ENCODE measurements around a stretch of chr22.

DNA sequence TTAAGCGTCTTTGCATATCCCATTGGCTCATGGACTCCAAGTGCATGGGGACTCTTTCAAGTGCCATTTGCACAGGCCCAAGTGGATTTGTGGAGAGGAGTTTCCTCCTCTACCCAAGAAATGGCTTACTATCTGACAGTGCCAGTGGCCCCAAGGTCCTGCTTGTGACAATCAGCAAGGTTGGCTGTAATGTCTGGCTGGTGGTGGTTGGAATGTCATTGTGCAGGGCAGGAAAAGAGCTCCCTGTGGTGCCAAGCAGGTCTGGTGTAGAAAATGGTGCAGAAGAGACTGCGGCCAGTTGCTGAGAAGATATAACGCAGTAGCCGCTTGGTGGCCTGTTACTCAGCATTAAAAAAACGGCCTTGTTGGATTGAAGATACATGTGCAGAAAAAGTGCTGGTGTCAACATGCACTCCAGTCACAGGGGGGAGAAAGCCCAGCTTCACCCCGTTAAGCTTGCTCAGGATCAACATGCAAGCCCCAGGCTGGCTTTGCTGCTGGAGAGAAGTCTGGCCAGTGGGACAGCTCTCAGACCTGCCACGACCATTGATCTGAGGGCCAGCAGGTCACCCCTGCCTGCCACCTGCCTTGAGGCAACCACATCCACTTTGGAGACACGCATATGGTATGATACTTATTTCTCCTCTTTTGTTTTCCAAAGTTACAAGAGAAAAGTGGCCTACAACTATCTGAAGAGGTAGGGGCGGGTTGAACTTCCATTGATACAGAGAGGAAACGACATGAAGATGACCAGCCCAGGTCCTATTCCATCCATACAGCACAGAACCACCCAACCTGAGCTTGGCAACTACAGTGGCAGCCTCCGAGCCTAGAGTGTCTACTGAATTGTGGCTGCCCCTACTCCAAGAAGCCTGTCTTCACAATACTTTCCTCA is 4.4 kb downstream of the TOMM22 start:
- PRO-cap, 6 experiments = no peak in any of the 6 experiments
- RAMPAGE, long total RNA, 2 experiments = no peak in any of the 2 experiments
- RRBS = no CpG with 5 or more reads among the region's 11 CpGs

- PRO-cap, 6 experiments = no peak in any of the 6 experiments
- RAMPAGE, long total RNA, 2 experiments = no peak in any of the 2 experiments
- RRBS = no CpG with 5 or more reads among the region's 7 CpGs
Measured at GRCh38 chr22:38712937-38713555, 7.3 kb downstream of the GTPBP1 start.

DNA sequence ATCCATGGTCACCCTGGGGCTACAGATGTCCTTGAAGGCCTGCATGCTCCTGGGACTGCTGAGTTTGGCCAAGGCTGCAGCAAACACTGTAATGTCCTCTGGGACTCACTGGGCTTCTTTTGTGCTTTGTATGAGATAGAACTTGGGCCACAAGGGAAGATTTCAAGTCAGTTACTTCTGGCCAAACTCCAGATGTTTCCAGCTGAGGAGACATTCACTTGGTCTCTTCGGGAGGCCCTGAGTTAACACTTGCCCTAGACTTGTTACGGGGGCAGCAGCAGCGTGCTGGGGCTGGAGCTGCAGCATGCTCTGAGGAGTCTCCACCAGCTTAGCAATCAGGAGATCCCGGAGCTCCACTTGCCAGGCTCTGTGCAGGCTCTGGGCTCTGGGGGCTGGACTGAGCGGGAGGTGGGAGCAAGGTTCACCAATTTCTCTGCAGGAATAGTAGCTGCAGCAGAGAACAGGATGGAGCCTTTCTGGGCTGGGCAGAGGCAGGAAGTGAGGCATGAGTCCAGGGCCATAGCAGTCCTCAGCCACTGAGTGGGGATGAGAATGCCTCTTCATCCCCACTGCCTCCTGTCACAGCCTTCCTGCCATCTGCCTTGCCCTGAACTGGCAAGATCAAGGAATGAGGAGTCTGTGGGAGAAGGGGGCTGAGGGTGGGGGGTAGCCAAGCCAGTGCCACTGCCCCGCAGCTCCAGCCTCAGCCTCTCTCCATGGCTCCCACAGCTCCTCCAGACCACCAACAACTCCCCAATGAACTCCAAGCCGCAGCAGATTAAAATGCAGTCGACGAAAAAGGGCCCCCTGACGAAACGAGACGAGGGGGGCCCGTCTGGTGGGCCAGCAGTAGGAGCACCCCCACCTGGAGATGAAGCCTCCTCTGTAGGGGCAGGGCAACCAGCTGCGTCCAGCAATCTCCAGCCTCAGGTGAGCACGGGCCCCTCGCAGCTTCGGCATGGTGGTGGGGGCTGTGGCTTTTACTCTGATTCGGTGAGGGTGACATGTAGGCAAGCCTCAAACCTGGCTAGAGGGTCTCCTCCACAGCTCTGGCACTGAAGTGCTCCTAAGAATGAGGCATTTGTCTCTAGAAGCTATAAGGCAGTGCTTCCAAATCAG is 23.3 kb downstream of the GTPBP1 start:
- PRO-cap, 6 experiments = no peak in any of the 6 experiments
- RAMPAGE, long total RNA, 2 experiments = no peak in any of the 2 experiments
- RRBS = no CpG with 5 or more reads among the region's 18 CpGs

DNA sequence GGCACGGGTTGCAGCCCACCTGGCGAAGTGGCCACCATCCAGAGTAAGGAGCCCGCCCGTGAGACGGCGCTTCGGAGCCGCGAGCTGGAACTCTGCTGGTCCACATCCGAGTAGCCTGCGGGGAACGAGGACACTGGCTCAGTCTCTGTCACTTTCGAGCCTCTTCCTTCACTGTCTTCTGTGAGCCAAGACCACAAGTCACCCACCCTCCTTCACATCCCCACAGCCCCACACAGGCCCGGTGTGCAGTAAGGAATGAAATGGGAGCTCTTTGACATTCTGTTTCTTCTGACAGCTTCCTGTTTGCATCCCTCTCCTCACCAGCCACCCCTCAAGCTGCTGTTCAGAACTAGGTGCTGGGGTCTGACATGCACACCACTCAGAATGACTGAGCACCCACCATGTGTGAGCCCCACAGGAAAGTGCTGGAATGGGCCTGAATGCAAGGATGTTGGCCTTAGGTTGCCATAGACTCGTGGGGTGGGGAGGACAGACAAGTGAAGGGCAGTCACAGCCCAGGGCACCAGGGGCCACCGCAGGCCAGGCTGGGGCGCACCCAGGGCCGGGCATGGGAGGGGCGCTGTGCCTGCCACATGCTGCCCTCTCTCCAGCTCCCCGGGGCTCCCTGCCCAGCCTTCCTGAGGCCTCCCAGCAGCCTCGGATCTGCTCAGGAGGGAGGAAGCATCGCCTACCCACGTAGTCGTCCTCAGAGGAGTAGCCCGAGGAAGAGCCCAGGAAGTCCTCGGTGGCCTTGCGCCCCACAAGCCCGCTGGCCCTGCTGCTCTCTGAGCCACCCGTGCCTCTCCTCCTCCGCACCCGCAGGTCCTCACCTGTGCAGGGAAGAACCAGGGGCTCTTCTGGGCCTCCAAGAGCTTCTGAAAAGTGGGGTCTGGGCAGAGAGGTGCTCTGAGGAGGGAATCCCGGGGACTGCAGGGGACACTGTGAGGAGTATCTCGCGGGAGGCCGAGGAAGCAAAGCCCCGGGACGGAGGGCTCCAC is 5.3 kb downstream of the SUN2 start:
- PRO-cap, 6 experiments = no peak in any of the 6 experiments
- RAMPAGE, long total RNA, 2 experiments = no peak in any of the 2 experiments
- RRBS = 76% methylated on average over 8 of the region's 37 CpGs

DNA sequence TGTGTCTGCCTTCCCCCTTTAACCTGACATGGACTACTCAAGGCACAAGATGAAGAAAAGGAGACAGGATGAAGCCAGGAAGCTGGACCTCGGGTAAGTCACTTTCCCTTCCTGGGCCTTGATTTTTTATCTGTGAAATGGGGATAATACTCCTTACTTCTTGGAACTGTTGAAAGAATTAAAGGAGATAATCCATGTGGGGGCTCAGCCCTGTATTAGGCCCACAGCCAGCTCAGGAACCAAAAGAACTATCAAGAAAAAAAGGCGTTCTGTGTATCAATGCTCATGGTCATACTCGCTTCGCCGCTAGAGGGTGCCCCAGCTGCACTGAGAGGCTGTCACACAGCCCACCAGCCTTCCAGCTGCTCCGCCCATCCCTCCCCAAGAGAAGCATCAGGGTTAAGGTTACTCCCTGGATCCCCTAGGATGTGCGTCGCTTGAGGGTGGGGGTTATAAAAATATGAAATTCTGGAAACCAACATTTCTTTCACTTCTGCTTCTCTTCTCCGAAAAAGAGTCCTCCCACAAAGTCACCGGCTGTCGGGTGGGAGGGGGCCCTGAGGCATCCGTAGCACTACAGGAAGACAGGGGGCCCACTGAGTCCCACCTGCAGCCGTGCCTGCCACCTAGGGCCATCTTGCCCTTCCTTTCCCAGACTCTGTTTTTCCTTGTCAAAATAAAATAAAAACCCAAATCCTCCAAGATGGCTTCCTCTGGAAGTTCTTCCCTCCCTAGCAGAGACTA is 1.7 kb downstream of the CBX6 start:
- PRO-cap, 6 experiments = no peak in any of the 6 experiments
- RAMPAGE, long total RNA, 2 experiments = no peak in any of the 2 experiments
- RRBS = no CpG with 5 or more reads among the region's 13 CpGs

DNA sequence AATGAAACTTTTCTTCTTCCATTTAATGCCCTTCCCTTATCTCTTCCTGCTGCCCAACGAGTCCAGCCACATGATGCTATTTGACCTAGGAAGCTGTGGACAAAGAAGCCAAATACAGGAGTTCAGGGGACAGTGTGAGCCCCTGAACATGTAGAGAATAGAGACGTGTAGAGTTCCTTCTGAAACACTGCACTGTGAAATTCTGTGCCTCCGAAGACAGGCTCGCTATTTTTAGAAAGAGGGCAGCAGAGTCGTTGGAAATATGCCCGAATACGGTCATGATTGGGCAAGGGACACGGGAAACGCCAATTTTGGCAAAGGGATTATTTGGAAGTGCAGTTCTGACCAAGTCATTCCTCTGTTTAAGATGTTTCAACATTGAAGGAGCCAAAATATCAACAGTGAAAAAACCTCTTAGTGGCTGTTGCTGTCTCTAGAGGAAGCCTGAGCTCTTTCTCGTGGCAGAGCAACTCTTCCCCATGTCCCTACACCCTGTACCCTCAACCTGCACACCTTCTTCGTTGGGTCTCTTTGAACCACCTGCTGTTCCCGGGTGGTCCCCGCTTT is 9.4 kb upstream of the CBX6 start:
- PRO-cap, 6 experiments = peak in 5 of 6 experiments; most common plus-strand start position 237 of the sequence (in 1); most common minus-strand start position 189 of the sequence (in 2)
- RAMPAGE, long total RNA, 2 experiments = no peak in any of the 2 experiments
- RRBS = no CpG with 5 or more reads among the region's 13 CpGs

DNA sequence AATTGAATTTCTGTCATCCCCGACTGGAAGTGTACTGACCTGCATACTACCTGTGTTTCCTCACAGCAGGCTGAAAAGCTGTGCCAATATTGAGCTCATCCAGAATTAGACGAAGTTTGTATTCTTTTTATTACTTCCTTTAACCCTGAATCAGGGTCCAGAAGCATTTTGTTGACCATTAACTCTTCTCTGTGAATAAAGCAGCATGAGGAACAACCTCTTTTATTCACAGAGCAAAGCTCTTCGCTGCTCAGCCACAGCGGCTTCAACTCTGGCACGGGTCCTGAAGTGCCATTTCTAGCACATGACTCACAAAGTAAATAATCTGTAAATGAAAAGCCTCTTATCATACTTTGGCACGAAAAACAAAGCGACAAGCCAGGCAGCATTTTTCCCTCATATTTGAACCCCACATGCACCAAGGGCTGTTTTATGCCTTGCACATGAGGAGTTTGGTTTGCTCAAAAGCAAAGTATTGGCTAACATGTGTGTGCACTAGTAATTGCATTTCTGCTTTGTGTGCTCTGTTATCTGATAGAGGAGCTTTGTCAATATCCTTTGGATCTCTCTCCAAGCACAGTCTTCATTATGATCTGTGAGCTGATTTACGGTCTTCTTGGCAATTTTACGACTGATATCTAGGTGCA is 33.0 kb upstream of the APOBEC3A start:
- PRO-cap, 6 experiments = no peak in any of the 6 experiments
- RAMPAGE, long total RNA, 2 experiments = no peak in any of the 2 experiments
- RRBS = no CpG with 5 or more reads among the region's 9 CpGs

DNA sequence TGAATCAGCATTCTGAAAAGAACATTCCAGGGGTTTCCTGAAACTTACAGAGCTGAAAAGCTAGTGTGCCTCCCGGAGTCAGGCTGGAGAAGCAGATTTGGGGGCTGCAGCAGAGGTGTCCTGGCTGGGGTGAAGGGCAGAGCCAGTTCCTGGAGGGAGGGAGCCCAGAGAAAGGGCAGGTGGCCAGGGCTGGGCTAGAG is 21.2 kb upstream of the APOBEC3A start:
- PRO-cap, 6 experiments = peak in 6 of 6 experiments; most common minus-strand start position 117 of the sequence (in 6)
- RAMPAGE, long total RNA, 2 experiments = no peak in any of the 2 experiments
- RRBS = no CpG with 5 or more reads among the region's 1 CpG

GRCh38 chr22:38946978-38947709 is 10.3 kb upstream of the APOBEC3A start:
- PRO-cap, 6 experiments = no peak in any of the 6 experiments
- RAMPAGE, long total RNA, 2 experiments = no peak in any of the 2 experiments
- RRBS = no CpG with 5 or more reads among the region's 17 CpGs

- PRO-cap, 6 experiments = no peak in any of the 6 experiments
- RAMPAGE, long total RNA, 2 experiments = no peak in any of the 2 experiments
- RRBS = 39% methylated on average over 7 of the region's 10 CpGs
Measured at GRCh38 chr22:38963908-38964497, 6.6 kb downstream of the APOBEC3A start.

DNA sequence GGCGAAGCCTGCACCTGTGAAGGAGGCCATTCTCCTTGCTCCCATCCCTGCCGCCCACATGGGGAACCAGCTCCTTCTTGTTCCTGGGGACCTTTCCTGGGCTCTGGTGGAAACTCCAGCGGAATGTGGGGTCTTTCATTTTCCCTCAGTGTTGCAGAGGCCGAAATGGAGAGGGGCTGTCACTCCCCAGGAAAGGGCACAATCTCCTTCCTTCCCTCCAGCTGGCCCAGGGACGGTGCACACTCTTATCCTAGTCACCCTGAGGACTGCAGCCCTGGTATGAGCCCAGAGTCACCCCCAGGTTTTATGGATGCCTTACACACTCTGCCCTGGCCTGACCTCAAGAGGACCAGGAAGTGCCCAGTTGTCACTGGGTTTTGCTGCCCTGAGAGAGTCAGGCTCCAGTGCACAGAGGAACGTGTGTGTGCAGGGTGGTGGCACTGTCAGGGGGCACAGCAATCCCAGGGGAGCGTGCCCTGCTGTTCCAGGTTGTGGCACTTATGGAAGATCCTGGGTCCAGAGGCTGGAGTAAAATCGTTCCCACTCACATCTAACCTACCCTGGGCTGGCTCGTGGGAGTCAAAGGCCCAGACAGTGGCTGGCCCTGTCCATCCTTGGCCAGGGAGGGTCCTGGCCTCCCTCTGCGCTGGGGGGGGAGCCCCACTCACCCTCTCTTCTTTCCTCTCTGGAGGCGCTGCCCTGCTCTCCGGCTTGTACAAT is 7.5 kb downstream of the APOBEC3A start:
- PRO-cap, 6 experiments = no peak in any of the 6 experiments
- RAMPAGE, long total RNA, 2 experiments = no peak in any of the 2 experiments
- RRBS = no CpG with 5 or more reads among the region's 12 CpGs

DNA sequence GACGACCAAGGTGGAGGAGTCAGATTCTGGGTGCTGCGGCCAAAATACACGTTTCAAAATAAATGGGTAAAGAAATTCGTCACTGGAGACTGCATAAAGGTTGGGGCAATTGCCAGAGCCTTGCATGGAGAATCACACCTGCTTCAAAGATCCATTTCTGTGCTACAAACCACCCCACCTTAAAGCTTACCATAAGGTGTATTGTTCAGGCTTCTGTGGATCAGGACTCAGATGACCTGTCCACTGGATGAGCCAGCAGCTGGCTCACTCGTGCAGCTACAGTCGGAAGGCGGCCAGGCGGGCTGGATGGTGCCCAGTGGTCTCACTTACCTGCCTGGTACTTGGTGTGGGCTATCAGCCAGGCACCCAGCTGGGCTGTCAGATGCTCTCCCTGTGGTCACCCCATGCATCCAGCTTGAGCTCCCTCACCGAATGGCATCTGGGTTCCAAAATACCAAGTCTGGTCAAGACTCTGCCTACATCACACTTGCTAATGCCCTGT is 11.0 kb upstream of the APOBEC3B start:
- PRO-cap, 6 experiments = peak in 1 of 6 experiments; most common plus-strand start position 281 of the sequence (in 1)
- RAMPAGE, long total RNA, 2 experiments = no peak in any of the 2 experiments
- RRBS = no CpG with 5 or more reads among the region's 9 CpGs

GRCh38 chr22:39066653-39067504 is 10.2 kb upstream of the APOBEC3G start:
- PRO-cap, 6 experiments = no peak in any of the 6 experiments
- RAMPAGE, long total RNA, 2 experiments = no peak in any of the 2 experiments
- RRBS = no CpG with 5 or more reads among the region's 13 CpGs

DNA sequence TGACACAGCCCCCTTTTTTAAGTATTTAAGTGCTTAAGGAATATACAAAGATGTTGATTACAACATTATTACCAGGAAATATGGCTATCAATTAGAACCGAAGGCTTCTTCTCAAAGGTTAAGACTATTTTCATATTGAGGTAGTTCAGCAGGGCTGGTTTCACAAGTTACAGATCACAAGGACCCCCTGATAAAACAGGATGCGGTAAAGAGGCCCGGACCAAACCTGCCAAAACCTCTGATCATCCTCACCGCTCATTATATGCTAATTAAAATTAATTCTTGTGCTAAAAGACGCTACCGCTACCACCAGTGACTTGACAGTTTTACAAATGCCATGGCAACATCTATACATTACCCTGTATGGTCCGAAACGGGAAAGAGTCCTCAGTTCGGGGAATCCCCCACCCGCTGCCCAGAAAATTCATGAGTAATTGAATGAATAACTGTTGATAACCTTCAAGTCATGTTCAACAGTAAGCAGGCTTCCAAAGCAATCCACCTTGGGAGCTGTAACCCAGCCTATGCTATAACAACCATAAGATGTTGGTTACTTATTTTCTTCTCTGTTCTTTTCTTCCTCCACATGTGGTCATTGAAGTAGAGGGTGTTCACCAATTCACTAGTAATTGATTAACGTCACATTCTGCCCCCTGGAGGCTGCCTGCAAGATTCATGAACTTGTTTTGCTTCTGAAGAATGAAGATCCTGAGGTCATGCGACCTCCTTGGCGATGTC is 20.6 kb downstream of the APOBEC3H start:
- PRO-cap, 6 experiments = no peak in any of the 6 experiments
- RAMPAGE, long total RNA, 2 experiments = no peak in any of the 2 experiments
- RRBS = no CpG with 5 or more reads among the region's 13 CpGs

DNA sequence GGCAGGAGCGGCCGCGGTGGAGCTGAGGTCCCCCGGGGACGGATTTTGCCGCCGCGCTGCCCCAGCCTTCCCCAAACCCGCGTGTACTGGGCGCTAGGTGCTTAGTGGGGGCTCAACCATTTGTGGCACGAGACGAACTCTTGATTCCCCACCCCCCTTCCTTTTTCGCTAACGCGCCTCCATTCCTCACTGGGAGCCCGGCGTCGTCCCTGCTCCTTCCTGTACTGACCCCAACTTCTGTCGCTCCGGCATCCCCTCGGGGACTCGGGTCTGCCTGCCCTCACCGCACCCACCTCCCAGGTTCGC is 793 bp upstream of the CBX7 start:
- PRO-cap, 6 experiments = no peak in any of the 6 experiments
- RAMPAGE, long total RNA, 2 experiments = no peak in any of the 2 experiments
- RRBS = 2% methylated on average over 6 of the region's 25 CpGs

GRCh38 chr22:39153626-39153911 is 1.1 kb upstream of the CBX7 start:
- PRO-cap, 6 experiments = no peak in any of the 6 experiments
- RAMPAGE, long total RNA, 2 experiments = no peak in any of the 2 experiments
- RRBS = no CpG with 5 or more reads among the region's 5 CpGs

DNA sequence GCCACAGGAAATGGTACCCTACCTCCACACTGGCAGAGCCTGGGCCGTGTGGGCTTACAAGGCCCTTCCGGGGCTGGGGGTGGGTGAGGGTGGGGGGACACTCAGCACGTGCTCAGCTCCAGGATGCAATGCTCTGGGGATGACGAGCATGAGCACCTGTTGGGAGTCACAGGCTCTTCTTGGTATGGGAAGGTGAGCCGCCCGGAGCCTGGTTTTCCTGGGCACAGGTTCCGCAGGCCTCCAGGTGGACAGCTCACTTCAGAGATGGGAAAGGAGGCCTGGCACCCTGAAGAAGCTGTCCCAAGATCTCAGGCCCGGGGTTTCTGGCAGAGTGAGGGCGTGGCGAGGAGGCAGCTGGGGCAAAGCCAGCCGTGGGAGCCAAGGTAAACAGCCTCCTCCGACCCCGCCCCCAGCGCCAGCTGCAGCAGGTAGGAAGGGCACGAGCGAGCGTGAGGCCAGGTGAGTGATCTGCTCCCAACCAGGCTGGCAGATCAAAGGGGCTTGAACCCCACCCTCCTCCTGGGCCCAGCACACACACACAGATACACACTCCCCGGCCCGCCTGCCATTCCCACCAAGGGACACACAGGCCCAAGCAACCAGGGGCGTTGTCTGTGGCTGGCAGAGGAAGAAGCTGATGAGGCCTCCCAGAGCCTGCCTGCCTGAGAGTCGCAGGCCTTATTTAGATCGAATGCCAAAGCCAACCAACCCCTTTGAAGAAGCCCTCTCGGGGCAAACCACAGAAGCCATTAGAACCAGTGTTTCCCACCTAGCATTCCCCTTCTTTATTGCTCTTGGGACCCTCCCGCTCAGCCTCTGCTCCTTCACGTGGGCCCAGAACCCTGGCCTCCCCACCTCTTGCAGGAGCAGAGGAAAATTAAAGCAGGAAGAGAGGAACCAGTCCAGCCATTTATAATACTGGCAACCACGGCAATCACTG is 5.2 kb downstream of the PDGFB start:
- PRO-cap, 6 experiments = peak in 1 of 6 experiments; most common plus-strand start position 685 of the sequence (in 1)
- RAMPAGE, long total RNA, 2 experiments = no peak in any of the 2 experiments
- RRBS = 46% methylated on average over 3 of the region's 26 CpGs

DNA sequence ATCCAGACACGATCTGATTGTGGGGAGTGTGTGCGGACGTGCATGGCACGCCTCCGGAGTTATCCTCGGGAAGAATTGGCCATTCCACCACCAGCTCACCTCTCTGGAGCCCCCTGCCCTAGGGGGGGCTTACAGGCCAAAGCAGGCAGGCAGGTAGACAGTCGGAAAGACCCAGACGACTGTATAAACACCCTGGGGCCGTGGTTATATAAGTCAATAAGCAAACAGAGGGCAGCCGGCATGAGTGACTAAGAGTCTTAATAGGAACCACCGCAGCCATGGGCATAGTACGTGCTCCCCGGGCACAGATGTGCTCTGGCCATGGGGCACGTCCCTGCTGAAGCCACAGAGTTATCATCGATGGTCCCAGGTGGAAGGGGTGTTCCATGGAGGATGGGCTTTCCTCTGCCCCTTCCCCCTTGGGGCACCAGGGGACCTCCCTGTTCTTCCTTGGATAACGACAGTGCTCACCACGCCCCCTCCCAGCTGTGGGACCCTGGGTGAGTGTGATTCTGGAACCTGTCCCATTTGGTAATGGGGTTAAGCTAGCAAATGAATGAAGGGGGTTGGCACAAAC is 7.3 kb upstream of the PDGFB start:
- PRO-cap, 6 experiments = no peak in any of the 6 experiments
- RAMPAGE, long total RNA, 2 experiments = no peak in any of the 2 experiments
- RRBS = 60% methylated on average over 4 of the region's 17 CpGs

DNA sequence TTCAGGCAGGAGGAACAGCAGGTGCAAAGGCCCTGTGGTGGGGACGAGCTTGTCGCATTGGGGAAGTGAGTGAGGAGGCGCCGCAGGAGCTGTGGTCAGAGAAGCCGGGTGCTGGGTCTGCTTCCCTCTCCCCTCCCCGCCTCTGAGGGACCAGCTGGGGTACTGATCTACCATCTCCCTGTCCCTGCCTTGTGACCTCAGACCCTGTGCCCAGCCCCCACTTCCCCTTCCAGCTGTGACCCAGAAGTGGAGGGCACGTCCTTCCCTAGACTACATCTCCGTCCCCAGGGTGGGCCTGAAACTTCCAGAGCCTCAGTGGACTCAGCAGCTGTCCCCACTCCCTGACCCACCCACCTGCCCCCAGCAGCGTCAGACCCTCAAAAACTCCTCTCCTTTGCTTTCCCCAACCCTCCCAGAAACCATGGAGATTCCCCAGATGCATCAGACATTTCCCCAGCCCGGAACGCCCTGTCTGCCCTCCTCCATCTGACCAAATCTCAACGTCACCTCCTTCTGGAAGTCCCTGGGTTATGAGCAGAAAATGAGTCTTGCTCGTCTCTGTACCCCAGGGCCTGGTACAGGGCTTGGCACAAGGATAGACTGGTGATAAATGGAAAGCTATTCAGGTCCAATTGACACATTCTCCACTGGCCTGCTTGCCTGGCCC is 19.8 kb upstream of the PDGFB start:
- PRO-cap, 6 experiments = no peak in any of the 6 experiments
- RAMPAGE, long total RNA, 2 experiments = no peak in any of the 2 experiments
- RRBS = no CpG with 5 or more reads among the region's 13 CpGs

- PRO-cap, 6 experiments = peak in 2 of 6 experiments; most common minus-strand start chr22:39311603 (in 2)
- RAMPAGE, long total RNA, 2 experiments = no peak in any of the 2 experiments
- RRBS = no CpG with 5 or more reads among the region's 18 CpGs
Measured at GRCh38 chr22:39311474-39311932, 7.9 kb downstream of the RPL3 start.